Skeletal muscle satellite cell (primary cell): ENCODE data around the genes MYH9, TXN2 and FOXRED2.

DNA sequence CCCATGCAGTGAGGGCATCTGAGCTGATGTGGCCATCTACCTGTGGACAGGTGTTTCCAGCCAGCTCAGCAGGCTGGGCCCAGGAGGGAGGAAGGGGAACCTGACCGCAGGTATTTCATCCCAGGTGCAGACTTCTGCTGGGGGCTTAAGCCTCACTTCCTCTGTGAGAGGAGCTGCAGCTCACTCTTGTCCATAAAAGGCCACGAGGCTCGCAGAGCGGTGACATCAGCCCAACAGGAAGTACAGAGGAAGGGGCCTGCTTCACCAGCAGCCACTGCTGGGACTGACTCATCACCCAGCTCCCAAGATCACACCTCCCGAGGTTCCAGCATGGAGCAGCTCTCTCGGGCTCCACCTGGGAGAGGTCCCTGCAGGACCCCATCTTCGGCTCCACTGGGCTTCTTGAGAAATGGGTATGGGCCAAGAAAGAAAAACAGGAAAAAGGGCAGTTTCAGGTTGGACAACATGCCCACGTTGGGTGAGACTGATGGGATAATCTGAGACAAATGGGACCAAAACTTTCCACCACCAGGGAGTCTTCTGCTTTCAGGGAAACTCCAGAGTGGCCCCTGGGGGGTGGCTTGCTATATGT, 56.3 kb downstream of the MYH9 start:
- CAGE, long polyA plus RNA: no peak

DNA sequence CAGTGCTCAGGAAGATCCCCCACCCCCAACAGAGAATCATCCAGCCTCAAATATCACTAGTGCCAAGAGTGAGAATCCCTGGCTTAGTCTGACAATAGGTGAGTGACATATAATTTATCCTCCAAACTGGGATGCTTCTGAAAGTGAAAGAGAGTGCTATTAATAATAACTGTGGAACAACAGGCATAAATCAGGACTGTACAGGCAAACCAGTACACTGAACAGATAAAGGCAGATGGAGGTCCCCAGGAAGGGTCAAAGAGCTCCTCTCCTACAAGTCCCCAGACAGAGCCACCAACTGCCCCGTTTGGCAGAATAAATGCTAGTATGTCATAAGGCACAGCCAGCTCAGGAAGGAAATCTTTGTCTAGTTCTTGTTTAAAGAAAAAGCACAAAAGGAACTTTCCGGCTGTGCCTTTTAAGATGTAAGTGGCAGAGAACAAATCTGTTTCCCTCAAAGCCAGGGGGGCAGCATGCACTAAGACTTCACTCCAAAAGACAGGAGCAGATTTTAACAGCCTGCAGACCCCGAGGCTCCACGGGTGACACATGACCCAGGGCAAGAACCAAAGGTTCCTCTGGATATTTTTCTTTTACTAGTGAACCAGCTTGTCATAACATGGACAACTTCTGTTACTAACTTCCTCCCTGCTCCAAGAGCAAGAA, 50.4 kb downstream of the MYH9 start:
- CAGE, long polyA plus RNA: no peak

DNA sequence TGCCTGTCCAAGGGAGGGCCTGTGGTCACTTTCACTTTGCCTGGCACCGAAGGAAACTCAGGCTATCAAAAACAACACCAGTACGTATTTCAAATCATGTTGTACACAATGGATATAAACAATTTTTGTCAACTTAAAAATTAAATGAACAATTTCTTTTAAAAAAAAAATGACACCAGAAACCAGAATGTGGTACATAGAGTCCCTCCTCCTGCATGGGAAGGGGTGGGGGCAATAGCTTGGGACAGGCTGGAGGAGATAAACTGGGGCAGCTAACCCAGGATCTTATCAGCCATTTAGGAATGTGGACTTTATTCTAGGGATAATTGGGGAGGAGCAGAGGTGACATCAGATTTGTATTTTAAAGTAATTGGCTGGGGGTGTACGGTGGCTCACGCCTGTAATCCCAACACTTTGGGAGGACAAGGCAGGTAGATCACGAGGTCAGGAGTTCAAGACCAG, 26.3 kb downstream of the MYH9 start:
- CAGE, long polyA plus RNA: no peak

GRCh38 chr22:36387619-36388051, at the start of gene MYH9:
Gene MYH9 (minus strand): TSS chr22:36387967.
- CAGE, long polyA plus RNA: no peak

- CAGE, long polyA plus RNA: no peak
These were observed 8.3 kb upstream of the MYH9 start for GRCh38 chr22:36396085-36396545.

- CAGE, long polyA plus RNA: no peak
These were observed 38.4 kb upstream of the MYH9 start for GRCh38 chr22:36425879-36426899.

GRCh38 chr22:36433154-36434064, 45.6 kb upstream of the MYH9 start:
- CAGE, long polyA plus RNA: no peak

- CAGE, long polyA plus RNA: no peak
These were observed 39.0 kb downstream of the TXN2 start for GRCh38 chr22:36442504-36442820.

DNA sequence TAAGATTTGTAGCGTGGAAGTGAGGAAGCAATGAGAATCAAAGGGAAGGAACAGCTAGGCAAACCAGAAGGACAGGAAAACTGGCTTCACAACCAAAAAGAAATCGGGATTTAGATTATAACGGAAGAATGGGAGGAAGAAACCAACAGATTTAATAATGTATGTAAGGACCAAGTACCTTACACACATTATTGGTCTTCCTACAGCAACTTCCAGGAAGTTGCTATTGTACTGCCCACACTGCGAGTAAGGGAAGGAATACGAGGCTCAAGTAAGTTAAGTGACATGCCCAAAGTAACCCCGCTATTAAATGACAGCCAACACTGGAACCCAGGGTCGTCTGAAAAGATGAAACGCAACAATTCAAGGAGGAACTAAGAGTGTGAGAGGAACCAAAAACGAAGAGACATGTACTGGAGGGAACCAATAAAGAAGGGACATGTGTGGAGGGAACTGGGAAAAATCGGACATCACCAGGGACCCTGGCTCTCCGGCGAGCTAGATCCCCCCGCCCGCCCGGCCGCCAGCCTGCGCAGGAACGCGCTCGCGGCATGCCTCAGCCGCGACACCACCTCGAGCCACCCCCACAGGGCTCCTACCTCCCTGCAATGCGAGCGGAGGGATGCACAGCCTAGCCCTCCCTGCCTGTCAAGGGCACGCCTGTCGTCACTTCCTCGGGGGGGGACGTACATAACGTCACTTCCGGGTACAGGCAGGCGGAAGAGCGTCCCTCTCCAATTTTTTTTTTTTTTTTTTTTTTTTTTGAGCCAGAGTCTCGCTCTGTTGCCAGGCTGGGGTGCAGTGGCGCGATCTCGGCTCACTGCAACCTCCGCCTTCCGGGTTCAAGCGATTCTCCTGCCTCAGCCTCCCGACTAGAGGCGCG, at the start of gene TXN2:
TSS of gene TXN2 (minus strand) at position 676 of the 883 bp plus-strand sequence.
- CAGE, long polyA plus RNA: start-site peak on the minus strand centred at position 630 of the sequence, 41 bp wide, 74 and 70 reads in 2 replicates

GRCh38 chr22:36506705-36507629, at the start of gene FOXRED2:
Gene FOXRED2 (minus strand): TSS chr22:36507040.
- CAGE, long polyA plus RNA: no peak

- CAGE, long polyA plus RNA: no peak
These were observed 5.5 kb upstream of the FOXRED2 start for GRCh38 chr22:36512304-36512718.

DNA sequence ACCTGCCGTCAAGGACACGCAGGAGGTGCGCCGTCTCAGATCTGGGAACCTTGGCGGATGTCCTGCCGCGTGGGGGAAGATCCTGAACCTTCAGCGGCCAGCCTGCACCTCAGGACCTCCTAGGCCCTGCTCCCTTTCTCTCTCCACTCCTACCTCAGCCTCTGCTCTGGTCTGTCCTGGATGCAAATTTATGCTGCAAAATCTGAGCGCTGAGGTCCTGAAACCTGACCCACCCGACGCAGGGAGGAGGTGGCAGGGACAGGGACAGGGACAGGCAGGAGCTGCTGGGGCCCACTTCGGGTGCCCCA, 473 bp upstream of the PVALB start:
- CAGE, long polyA plus RNA: no peak

- CAGE, long polyA plus RNA: no peak
These were observed 7.3 kb upstream of the NCF4 start for GRCh38 chr22:36853315-36854017.

- CAGE, long polyA plus RNA: no peak
These were observed 14.2 kb upstream of the IL2RB start for GRCh38 chr22:37163843-37164357.

GRCh38 chr22:37225105-37225990, 13.1 kb upstream of the SSTR3 start:
- CAGE, long polyA plus RNA: no peak

DNA sequence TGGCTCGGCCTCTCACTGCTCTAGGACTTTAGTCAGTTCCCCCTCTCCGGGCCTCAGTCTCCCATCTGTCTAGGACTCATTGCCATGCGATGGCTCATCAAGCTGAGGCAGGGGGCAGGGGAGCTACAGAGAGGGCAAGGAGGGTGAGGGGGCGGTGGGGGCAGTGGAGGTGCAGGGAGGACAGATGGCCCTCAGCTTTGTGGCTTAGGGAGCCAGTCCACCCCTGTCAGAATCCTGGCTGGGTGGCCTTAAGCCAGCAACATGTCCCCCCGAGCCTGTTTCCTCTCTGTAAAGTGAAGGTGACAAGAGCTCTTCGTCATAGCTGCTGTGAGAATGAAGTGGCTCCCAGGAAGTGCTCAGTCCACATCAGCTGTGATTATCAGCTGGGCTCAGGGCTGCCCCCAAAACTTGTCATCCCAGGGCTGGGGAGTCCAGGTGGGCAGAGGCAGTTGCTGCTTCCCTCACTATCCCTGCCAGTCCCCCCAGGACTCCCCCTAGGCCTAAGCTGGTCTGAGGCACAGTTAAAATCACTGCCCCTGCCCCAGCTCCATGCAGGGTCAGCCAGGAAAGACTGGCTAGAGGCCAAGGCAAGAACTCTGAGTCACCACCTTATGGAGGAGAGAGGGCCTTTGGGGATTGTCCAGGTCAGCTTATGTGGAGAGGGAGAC, 14.8 kb downstream of the RAC2 start:
- CAGE, long polyA plus RNA: no peak

- CAGE, long polyA plus RNA: no peak
These were observed 52.8 kb downstream of the CYTH4 start for GRCh38 chr22:37335120-37335532.

- CAGE, long polyA plus RNA: no peak
These were observed 3.2 kb downstream of the CARD10 start for GRCh38 chr22:37515903-37516531.

DNA sequence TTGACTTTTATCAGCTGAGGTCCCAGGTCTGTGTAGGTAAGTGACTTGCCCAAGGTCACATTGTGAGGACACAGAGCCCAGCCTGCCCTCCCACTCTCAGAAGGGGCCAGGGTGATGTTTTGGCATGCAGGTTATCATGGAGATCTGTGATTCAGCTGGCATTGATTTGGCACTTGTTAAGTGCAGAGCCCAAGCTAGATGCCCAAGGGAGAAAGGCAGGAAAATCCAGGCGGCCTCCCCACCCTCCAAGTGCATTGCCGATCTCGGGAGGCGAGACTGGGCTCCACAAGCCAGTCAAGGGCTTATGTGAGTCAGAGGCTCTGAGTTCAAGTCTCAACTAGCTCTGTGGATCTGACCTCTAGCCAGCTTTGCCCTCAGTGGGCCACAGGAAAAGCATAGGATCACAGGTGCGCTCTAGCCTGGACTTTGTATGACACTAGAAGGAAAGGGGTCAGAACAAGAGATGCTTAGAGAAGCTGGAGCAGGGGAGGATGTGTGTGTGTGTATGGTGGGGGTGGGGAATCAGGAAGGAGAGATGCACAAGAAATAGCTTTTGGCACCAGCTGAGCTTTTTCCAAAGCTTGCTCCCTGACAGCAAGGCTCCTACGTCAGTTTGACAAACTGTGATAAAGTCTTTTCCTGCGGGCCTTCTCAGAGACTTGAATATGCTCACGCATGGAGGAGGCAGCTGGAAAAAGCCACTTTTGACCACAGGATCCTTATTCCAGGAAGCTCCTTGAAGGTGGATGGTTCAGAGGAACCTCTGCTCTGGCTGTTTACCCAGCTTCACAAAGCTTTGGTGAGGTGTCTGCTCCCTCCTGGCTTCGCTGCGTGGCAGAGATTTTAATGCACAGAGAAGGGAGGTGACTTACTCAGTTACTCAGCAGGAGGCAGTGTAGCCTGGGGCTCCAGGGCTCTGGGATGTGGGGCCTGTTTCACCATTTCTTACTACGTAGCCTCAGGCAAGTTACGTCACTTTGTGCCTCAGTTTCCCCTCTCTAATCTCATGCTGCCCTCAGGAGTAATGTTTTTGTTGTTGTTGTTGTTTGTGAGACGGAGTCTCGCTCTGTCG, 3.8 kb downstream of the CDC42EP1 start:
- CAGE, long polyA plus RNA: no peak

DNA sequence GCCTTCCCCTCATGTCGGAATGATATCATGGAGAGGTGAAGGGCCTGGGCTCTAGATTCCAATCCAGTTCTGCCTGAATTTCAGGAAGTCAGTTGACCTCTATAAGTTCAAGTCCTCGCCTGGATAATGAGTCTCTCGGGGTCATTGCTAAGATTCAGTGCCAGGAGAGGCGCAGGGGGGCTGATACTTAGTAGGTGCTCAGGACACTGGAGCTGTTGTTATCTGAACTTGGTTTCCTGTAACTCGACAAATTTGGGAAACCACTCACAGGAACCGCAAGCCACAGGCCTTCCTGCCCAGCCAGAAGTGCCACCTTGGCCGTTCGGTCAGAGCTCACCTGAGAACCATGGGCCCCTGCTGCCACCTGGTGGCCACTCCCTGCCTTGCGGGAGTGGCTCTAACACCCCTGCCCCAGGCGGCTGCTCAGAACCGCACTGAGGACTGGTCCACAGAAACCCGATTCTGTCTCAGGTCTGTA, 6.9 kb downstream of the CDC42EP1 start:
- CAGE, long polyA plus RNA: no peak